Measurements from ENCODE around the gene CARMIL1.

- CAGE, long polyA plus RNA = no peak
- RRBS = no CpG with 5 or more reads among the region's 7 CpGs
Measured at GRCh38 chr6:21754757-21755267, 161.3 kb downstream of the SOX4 start.

DNA sequence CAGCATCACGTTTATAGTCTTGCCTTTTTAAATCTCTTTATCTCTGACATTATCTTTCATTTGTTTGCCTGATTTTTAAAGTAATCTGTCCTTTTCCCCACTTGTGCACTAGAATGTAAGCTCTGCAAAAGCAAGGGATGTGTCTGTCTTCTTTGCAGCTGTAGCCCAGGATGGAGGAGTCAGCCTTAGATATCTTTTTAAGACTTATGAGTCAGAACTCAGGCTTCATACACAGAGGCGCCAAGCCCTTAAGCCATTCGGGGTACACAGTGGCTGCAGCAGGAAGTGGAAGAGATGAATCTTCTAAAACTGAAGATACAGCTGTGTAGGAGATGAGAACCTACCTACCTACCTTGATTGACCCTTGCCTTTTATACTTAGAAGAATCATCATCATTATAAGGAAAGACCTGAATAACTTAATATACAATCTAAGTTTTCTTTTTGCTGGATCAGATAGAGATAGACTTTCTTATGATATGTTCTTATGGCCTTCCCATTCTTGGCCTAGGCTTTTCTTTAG is 304.6 kb downstream of the PRL start:
- CAGE, long polyA plus RNA = no peak
- RRBS = no CpG with 5 or more reads among the region's 3 CpGs

- CAGE, long polyA plus RNA = no peak
- RRBS = no CpG with 5 or more reads among the region's 7 CpGs
Measured at GRCh38 chr6:22071611-22072109, 225.2 kb downstream of the PRL start.

DNA sequence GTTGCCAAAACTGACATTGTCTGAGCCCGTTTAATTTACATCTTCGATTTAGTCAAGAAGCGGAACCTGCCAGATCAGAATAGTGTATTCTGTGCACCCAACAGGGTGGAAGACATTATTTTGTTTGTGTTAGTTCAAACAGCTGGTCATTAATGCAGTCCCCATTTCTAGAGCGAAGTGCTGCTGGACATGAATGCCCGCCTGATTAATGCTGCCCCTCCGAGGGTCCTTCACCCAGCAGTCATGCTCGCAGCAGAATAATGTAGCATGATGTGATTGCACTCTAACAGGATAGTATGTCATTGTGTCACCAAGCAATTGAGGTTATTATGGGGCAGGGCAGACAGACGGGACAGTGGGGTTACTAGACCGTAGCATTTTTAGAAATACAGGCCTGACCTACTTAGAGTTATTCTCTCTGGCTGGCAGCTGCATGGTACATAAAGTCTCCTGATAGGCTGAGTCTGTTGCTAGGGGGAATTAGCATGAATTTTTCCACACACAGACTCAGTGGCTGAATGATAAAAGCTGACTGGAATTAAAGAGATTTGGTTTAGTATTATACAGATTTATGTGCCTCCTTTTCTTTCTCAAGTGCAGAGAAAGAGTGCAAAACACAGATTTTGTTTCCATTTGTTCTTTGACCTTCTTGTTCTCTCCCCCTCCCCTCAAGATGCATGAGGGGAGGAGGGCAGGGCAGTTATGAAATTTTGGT is 147.1 kb downstream of the PRL start:
- CAGE, long polyA plus RNA = no peak
- RRBS = no CpG with 5 or more reads among the region's 9 CpGs

DNA sequence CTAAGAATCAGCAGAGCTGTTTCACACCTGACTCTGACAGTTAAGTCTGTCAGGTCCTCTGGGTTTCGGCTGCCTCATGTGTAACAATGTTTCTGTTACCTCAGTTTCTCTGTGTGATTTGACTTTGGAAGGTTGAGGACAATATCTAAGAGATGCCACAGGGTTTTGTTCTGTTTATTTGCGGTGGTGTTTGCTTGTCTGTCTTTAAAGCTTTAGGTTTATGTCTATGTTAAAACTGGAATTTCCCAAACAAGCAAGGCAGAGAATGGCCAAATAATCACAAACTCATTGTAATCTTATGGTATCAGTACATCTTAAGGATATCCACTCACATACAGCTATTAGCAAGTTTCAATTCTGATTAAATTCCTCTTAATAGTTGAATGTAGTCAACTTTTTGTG is 319.3 kb downstream of the HDGFL1 start:
- CAGE, long polyA plus RNA = no peak
- RRBS = no CpG with 5 or more reads among the region's 2 CpGs

- CAGE, long polyA plus RNA = no peak
- RRBS = no CpG with 5 or more reads among the region's 6 CpGs
Measured at GRCh38 chr6:24568640-24569091, 73.9 kb downstream of the ALDH5A1 start.

DNA sequence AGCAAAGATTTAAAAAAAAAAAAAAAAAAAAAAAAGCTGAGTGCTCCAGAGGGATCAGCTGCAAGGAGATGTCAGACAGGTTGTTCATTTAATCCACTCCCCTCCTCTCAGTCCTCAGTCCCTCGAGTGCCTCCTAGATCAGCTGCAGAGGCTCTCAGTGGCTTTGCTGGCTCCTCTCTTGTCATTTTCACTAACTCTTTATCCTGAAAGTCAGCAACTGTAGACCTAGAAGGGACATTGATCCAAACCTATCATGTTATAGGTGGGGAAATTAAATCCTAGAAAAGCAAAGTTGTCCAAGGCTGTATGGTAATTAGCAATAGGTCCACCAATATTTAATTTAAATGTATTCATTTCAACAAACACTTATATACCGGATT is 61.6 kb downstream of the KIAA0319 start:
- CAGE, long polyA plus RNA = no peak
- RRBS = no CpG with 5 or more reads among the region's 2 CpGs

DNA sequence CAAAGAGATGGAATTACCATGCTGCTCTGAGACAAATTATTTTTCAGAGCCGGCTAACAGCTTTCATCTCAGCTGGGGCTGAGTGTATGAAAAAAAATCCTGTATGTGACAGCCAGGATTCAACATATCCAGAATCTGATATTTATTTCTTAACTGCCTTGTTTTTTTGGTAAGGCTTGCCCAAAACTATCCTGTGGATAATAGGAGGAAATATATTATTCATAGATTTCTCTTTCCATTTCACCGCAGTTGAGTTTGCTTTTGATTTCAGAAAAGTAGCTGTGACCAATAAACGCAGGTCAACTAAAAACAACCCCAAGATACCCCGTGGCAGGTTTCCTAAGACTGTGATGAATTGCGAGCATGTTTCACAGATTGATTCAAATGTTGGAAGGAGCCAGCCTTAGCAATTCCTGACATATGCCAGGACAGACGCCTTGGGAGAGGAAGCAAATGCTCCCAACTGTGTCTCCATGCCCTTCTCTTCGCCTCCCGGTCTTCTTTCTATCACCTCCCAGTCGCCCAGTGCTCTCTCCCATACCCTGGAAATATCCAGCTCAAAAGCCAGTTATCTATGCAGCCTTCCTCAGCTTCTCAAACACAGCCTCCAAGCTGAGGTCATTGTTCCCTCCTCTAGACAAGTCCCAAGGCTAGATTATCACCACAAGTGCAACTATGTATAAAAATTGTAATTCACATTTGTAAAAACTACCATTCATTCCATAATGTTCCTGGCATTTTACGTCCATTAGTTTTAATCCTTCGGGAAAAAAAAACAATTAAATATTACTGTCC is 32.0 kb downstream of the KIAA0319 start:
- CAGE, long polyA plus RNA = no peak
- RRBS = no CpG with 5 or more reads among the region's 11 CpGs

- CAGE, long polyA plus RNA = no peak
- RRBS = no CpG with 5 or more reads among the region's 4 CpGs
Measured at GRCh38 chr6:24702654-24703190, 16.2 kb downstream of the C6orf62 start.

- CAGE, long polyA plus RNA = no peak
- RRBS = no CpG with 5 or more reads among the region's 18 CpGs
Measured at GRCh38 chr6:24910120-24910559, 25.6 kb downstream of the RIPOR2 start.

GRCh38 chr6:24910560-24911490 is 24.9 kb downstream of the RIPOR2 start:
- CAGE, long polyA plus RNA = no peak
- RRBS = 3% methylated on average over 17 of the region's 73 CpGs

GRCh38 chr6:24930459-24930723 is 5.4 kb downstream of the RIPOR2 start:
- CAGE, long polyA plus RNA = no peak

GRCh38 chr6:24948770-24949648 is 13.2 kb upstream of the RIPOR2 start:
- CAGE, long polyA plus RNA = no peak
- RRBS = no CpG with 5 or more reads among the region's 12 CpGs

DNA sequence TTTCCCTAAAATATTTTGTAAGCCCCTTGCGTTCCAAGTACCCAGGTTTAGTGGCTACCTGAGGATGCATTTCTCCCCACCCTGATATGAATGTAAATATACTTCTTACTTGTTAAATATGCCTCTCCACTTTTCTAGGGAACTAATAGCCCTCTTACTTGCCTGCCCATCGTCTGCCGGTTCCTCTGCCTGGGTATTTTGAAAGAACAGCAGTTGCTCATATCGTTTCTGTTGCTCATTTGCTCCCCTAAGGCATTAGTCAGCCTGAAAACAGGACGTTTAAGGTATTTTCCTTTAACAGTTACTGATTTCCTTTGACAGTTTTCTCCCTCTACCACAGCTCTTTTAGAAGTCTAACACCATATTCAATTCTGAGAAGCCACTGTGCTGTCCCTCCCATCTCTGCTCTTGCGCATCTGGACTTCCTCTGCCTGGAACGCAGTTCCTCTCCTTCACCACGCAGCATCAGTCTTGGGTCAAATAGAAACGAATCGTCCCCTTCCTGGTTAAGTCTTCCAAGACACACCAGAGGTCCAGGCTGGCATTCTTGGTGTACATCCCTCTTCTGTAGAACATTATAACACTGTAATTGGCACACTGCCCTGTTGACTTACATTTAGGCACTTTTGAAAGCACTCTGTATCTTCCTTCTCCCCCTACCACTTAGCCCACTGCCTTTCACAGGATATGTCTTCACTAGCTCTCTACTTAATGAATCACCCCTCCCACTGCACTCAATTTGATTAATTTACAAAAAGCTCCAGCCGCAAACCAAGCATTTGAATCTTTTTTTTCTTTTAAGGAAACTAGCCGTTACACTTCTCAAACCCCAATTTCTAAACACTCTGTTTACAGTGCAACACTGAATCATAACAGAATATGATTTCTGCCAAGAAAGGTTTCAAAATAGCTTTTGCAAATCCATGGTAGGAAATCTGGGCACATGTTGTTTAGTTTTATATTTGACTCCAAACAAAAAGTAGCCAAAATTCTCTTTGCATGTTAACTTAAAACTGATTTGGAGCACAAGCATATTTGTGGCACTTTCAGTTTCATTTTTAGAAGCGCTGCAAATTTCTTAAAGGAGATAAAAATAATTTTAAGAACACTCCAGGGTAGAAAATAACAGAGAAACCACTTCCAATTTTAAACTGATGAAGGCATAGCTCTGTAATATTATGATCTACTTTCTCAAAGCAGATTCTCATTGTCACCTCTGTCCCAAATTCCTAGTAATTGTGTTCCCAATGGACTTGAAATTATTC is 140.8 kb upstream of the CARMIL1 start:
- CAGE, long polyA plus RNA = start-site peak on the minus strand centred at position 226 of the sequence, 103 bp wide, 51 and 32 reads in 2 replicates; start-site peak on the minus strand centred at position 388 of the sequence, 105 bp wide, 154 and 96 reads in 2 replicates
- RRBS = no CpG with 5 or more reads among the region's 13 CpGs

- CAGE, long polyA plus RNA = no peak
- RRBS = no CpG with 5 or more reads among the region's 6 CpGs
Measured at GRCh38 chr6:25193024-25193676, 86.0 kb upstream of the CARMIL1 start.

DNA sequence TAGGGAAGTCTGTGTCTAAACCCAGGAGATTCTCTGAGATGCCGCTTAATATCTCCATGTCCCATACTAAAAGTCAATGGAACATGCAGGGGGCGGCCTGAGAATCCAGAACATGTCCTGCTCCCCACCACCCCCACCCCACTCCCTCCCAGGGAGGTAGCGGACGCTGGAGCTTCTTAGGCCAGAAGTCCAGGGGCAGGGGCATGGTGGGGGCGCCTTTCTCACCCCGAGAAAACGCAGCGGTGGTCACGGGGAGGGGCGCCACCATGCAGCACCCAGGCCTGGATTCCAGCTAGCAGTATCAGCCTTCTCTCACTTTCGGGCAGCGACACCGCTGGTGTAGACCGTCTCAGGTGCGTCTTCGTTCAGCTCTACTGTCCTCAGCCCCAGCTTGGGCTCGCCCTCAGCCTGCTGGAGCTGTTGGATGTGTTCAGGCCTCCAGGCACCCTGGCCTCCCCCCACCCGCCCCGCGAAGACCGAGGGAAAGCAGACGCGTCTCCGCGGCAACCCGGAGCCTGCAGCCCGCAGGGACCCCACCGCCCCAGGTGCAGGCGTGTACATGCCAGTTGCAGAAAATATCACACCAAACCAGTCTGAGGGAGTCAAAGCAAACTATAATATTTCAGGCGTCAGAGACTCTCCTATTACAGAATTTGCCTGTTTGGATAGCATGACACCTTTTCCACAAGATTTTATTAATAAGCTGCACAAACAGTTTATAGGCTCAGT is 60.9 kb upstream of the CARMIL1 start:
- CAGE, long polyA plus RNA = no peak
- RRBS = no CpG with 5 or more reads among the region's 30 CpGs

- CAGE, long polyA plus RNA = no peak
- RRBS = no CpG with 5 or more reads among the region's 20 CpGs
Measured at GRCh38 chr6:25232388-25233154, 46.6 kb upstream of the CARMIL1 start.

DNA sequence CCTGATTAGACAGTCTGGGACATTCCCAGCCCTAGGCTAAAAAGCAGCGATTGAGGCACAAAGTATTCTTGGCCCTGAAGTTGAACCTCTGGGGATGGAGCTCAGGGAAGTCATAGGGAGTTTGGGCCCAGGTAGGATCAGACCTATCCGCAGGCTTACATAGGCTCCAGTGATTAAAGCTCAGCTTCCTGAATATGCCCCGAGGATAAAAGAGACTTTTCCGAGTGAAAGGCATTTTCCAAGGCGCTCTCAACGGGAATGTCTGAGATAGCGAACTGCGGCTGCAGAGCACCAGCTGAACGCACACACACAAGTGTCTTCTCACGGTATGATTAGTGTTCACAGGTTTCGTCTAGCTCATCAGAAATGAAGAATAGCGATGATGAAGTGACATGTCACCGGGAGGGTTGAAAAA is 717 bp upstream of the CARMIL1 start:
- CAGE, long polyA plus RNA = no peak
- RRBS = 0% methylated on average over 1 of the region's 13 CpGs

GRCh38 chr6:25278865-25279650 is at the start of gene CARMIL1:
Gene CARMIL1, plus strand, starts transcription at chr6:25279374.
- CAGE, long polyA plus RNA = no peak
- RRBS = under 1% methylated on average over 18 of the region's 82 CpGs

- CAGE, long polyA plus RNA = no peak
- RRBS = 6% methylated on average over 7 of the region's 37 CpGs
Measured at GRCh38 chr6:25279651-25280517, 710 bp downstream of the CARMIL1 start.

All from BJ (cell line).